RPMI7951 (cell line): ENCODE results near the genes TMEM185B and TFCP2L1.

GRCh38 chr2:119901329-119901905 lies 111.5 kb upstream of the EPB41L5 start:
- RAMPAGE, long total RNA: no peak

GRCh38 chr2:120222675-120224057 lies at the start of gene TMEM185B:
Gene TMEM185B, minus strand, starts transcription at chr2:120223400.
- RAMPAGE, long total RNA: no peak

- RAMPAGE, long total RNA: no peak
Measured at GRCh38 chr2:120228354-120228615, 5.1 kb upstream of the TMEM185B start.

DNA sequence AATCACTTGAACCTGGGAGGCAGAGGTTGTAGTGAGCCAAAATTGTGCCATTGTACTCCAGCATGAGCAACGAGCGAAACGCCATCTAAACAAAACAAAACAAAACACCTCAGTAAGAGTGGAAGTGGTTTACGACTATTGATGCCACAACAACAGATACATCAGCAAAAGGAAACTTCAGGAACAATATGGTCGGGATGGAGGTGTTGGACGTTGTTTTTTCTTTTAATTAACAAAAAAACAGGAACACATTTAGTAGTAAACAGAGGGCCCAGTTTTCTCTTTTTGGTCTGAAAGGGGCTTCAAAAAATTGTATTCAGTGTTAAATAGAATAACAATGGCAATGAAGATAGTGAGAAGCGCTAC lies 9.8 kb upstream of the TMEM185B start:
- RAMPAGE, long total RNA: no peak

- RAMPAGE, long total RNA: no peak
Measured at GRCh38 chr2:120239437-120240351, 13.0 kb upstream of the RALB start.

DNA sequence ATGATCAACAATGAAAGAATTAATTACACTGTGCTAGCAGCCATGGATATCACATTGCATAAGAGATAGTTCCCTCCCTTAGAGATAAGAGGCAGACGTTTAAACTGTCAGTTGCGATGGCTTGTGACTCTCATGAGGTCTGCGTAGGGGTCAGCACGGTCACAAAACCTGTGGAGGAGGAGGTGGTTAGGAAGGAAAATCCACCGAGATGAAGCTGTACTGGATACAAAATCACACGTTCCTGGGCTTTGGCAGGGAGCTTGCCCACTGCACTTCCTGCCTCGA lies 751 bp upstream of the RALB start:
- RAMPAGE, long total RNA: no peak

DNA sequence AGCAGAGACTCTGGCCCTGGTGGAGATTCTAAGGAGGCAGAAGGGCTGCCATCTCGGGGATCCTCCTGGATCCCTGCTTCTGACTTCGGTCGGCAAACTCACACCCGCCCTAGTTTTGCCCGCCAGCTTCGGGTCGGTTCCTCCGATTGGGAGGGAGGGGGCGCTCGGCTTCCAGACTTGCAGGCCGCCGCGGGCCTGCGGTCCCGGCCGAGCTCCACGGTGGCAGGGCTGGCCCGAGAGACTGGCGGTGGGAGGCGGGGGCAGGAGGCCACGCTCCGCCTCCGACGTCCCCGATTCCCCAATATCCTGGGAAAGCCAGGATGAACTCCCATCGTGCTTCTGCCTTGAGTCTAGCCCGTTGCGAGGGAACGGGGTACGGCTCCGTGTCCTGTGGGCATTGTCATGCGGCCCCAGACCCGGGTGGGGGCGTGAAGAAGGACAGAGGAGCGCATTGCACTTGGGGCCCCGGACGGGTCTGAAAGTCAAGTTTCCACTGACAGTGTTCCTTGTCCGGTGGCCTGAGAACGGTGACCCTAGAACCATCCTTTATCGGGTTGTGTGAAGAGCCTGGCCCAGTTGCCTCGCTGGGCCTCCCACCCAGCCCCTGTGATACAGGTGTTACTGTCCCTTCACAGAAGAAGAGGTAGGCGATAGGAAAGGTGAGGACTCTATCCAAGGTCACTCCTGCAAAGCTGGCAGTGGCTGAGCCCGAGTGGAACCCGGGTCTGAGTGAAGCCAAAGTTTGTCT lies 2.4 kb upstream of the INHBB start:
- RAMPAGE, long total RNA: no peak

DNA sequence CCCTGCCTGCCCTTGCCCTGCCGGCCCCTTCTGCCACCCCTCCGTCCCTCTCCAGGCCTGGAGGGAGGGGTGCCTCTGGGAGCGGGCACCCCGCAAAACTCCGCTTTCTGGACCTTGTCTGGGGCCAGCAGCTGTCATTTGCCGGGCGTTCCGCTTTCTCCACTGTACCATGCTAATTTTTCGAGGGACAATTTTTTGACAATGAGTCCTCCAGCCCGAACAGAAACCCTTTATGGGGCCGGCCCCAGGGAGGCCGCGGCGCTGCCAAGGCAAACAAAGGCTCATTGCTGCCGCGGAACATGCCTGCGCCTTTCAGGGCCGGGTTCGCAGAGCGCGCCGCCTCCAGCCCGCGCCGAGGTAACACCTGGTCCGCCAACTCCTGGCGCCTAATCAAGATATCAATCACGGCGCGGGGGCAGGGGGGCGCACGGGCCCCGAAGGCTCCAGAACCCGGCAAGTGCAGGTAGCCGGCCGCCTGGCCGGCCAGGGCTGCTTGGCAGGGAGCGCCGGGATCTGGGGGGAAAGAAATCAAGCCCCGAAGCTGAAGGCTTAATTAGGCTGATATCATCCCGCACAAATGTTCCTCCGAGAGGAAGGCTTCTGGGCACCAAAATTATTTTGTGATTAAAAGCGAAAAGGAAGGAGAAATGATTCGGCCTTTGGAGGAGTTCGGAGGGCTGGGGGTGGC lies 96.1 kb downstream of the INHBB start:
- RAMPAGE, long total RNA: no peak

DNA sequence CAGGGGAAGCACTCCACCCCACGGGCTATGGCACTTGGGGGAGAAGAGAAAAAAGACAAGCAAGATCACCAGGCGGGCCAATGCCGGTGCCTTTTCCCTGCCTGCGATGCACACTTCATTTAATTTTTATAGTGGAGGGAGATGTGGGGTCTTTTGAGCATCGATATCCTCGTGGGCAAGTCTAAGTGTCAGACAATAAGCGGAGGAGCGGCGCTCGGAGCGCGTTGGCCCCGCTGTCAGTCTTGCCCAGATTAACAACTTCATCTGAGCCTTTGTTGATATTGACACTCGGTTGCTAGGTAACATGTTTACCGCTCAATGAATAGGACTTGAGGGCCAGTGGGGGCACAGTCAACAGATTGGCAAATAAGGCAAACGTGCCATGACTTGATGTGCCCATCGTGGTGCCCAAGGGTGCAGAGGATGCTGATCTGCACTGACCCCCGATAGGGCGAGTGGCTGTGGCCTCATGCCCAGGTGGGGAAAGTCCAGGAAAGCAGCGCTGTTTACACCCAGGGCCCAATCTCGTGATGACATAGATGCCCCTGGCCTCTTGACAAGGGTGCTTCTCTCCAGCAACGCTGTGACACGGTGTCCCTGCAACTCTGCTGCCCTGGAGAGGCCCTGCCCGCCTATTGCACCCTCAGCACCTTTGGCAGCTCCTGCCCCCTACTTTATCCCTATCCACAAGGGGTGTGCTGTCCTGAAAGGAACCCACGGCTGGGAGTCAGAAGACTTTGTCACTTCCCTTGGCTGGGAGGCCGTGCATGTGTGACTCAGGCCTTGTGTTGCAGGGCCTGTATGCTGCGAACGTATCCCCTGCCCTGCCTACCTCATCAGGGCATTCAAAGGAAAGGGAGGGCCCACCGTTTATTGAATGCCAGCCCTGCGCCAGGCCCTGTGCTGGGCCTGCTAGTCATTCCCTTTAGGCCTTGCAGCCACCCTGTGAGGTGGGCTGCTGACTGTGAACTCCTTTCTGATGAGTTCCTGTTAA lies 157.9 kb downstream of the INHBB start:
- RAMPAGE, long total RNA: no peak

DNA sequence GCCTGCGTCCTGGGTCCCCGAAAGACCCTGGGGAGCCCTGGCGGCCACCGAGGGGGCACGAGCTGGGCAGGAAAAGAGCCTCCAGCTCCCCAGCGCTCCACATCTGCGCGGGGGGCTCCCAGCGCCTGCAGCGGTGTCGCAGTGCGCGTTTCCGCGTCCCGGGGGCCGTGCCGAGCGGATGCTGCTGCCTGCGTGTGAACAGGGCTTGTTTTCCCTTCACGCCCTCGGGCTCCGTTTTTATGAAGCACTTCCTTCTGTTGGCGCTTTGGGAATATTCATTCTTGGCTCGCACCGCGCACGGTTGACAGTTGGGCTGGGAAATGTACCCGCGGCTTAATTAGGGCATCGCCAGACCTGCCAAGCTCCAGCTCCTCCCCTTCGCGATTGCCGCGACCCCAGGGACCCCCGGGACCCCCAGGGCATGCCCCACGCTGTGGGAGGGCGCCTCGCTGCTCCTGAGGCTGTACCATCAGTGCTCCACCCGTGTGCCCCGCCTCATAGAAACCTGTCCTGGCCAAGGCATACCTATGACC lies 158.8 kb upstream of the GLI2 start:
- RAMPAGE, long total RNA: no peak

DNA sequence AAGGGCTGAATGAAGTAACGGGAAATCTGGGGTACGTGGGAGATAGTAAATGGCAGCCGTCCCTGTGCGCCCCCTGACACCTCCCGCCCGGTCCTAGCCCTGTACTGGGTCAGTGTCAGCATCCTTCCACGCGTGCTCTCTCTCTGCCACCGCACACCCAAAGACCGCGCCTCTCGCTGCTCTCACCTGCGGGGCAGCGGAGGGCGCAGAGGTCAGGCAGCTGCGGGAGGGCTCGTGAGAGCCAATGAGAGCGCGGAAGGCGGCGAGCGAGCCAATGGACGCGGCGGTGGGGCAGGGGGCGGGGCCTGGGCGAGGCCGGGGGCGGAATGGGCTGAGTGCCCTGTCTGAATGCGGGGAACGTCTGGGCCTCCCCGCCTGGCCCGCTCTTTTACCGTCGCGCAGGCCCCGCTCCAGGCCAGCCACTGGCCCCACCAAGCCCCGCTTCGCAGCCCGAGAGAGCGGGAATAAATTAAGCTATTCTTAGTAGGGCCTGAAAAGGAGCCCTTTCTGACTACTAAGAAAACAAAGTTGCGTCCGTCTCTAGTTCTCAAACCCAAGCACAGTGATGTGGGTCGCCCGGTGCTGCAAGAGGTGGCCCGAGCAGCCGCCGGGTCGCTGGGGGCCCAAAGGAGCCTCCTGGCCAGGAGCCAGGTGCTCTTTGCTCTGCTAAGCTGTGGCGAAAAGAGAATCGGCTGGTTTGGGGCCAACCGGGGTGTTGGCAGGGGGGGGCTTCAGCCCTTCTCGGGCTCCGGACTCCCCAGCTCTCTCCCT lies 81.2 kb upstream of the GLI2 start:
- RAMPAGE, long total RNA: no peak

- RAMPAGE, long total RNA: no peak
Measured at GRCh38 chr2:120738706-120739036, 3.0 kb downstream of the GLI2 start.

GRCh38 chr2:120765723-120766877 lies 30.4 kb downstream of the GLI2 start:
- RAMPAGE, long total RNA: no peak

DNA sequence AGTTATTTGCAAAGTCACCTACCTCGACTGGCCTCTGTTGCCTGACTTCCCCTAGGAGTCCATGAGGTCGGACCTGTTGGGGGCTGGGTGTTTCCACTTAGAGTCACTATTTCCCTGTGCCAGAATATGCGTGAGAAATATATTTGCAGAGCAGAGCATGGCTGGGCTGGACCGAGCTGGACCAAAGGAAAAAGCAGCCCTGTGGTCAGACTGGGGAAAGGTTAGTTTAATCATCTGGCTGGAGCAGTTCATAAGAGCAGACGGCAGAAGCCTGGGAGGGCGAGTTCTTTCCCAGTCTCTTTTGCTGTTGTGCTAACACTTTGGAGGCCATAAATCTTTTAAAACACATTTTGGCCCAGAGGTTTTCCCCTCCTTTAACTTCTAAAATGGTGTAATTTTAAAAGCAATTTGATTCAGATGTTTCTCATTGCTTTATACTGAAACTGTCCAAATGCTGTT lies 66.5 kb downstream of the GLI2 start:
- RAMPAGE, long total RNA: no peak

DNA sequence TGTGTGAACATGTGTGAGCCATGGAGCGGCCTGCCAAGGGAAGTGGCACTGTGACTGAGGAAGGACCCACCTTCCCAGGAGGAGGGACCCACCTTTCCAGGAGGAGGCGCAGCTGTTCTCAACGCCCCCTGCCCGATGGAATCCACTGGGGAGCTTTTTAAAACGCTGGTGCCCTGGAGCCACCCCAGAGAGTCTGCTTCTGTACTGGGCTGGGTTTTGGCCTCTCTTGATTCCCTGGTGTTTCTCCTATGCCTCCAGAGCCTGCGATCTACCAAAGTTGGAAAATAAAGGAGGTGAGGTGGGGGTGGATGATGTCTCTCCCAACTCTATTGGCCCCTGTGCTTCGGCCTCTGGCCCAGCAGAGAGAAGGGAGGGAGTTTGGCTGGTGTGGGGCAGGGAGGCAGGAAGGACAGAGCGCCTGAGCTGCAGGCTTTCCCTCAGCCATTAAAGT lies 168.9 kb downstream of the GLI2 start:
- RAMPAGE, long total RNA: no peak

GRCh38 chr2:120919996-120920388 lies 184.3 kb downstream of the GLI2 start:
- RAMPAGE, long total RNA: no peak

GRCh38 chr2:121285056-121285780 lies at the start of gene TFCP2L1:
Gene TFCP2L1, minus strand, starts transcription at chr2:121285202.
- RAMPAGE, long total RNA: no peak

- RAMPAGE, long total RNA: no peak
Measured at GRCh38 chr2:121367523-121367969, 82.5 kb upstream of the TFCP2L1 start.

GRCh38 chr2:121429946-121430652 lies 145.1 kb upstream of the TFCP2L1 start:
- RAMPAGE, long total RNA: no peak

DNA sequence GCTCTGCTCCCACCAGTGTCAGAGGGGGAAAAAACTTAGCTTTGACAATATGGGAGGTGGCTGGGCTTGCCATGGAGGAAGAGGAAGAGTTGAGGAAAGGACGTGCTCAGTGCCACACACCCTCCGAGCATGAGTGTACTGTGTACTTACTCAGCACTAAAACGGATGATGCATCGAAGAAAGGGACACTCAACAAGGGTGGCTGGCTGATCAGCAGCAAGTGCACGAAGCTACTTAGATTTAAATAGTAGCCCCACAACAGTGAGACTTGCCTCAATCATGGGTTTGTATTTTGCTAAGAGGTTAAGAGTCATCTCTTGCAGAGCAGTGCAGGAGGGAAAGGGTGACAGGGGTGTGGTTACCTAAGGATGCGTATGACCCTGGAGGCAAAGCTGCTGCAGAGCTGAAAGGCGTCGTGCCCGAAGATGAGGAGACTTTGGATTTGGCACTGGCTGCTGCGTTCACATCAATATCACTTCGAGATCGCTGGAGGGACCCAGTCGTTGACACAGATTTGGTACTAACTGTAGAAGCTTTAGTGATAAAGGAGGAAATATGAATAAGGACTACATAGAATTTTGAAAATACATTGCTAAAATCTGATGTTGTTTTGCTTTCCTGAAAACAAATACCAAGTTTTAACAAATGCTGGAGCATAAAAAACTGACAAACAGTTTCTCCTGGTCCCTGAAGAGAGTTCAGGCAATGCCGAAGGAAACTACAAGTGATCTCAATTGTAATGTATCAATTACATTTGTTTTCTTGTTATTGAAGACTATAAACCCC lies 162.2 kb upstream of the TFCP2L1 start:
- RAMPAGE, long total RNA: no peak